Right common carotid artery plus branches (tissue), 1 donor: ENCODE data around the gene RAG2.

GRCh38 chr11:35157991-35159205 lies 19.4 kb downstream of the CD44 start:
- PRO-cap: unidirectional peak, minus-strand start at chr11:35158652

GRCh38 chr11:35160208-35160763 lies 21.3 kb downstream of the CD44 start:
- PRO-cap: no peak

DNA sequence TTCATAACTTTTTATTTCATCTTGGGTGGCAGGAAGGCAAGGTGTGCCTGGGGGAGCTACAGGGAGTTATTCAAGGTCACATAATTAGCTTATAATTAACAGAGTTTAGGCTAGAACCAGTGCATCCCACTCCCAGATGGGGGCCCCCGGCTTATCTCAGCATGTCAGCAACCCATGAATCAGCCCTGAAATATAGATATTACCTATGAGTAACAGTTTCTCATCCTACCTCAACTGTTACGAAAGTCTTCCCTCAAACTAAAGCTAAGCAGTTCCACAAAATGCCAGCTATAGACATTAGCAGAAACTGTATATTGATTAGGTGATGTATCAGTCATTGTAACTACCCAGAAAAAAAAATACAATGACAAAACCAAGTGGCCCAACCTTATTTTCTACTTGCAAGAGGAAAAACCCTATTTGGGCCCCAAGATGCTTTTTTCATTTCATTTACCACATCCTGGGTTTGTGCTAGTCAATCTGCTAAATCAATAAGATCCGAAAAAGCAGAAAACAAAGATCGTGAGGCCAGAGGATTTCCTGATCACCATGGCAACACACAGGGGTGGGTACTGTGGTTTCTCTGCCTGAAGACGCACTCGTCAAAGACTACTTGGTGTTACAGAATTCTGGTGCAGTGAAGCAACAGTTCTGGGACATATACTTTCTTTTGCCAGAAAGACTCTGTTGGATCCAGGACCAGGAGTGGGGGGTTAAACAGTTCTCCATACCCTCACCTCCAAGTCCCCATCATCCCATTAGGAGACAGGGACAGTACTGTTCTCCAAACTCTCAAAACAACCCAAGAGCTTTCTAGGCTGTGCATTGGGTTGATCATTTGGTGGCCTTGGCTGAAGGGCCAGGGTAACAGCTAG lies 26.9 kb downstream of the CD44 start:
- PRO-cap: bidirectional peak, plus-strand start at position 637 of the sequence, minus-strand start at position 490 of the sequence

DNA sequence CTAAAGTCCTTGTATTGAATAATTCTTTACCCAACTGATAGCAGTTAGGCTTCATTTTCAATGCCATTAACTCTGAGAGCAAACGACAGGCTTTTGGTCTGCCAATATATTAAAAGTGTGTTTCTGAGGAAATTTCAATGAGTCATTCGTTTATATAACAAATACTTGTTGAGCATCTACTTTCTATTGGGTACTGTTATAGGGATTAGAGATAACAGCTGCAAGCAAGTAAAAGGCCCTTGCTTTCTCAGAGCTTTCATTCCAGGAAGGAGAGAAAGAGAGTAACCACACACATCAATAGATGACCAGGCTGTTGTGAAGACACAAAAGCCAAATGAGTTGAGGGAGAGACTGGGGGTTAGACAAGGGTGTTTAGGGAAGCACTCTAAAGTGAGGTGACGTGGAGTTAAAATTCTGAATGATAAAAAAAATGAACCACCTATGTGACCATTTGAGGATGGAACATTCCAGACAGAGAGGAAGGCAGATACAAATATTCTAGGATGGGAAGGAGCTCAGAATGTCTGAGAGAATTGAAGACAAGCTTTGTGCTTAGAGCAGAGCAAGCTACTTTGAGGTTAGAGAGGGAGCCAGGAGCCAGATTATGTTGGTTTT lies 35.8 kb downstream of the CD44 start:
- PRO-cap: no peak

GRCh38 chr11:35176379-35176922 lies 37.5 kb downstream of the CD44 start:
- PRO-cap: no peak

DNA sequence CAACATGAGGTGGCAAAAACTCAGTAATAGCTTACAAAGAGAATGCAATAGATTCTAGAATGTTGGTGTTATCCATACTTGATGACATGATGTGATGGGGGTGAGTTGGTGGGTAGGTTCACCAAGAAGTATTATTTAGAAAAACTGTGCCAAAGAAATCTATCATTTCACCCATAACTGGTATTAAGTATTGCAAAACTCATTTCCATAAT lies 39.6 kb downstream of the CD44 start:
- PRO-cap: no peak

- PRO-cap: no peak
These were observed 53.7 kb downstream of the CD44 start for GRCh38 chr11:35192289-35193529.

DNA sequence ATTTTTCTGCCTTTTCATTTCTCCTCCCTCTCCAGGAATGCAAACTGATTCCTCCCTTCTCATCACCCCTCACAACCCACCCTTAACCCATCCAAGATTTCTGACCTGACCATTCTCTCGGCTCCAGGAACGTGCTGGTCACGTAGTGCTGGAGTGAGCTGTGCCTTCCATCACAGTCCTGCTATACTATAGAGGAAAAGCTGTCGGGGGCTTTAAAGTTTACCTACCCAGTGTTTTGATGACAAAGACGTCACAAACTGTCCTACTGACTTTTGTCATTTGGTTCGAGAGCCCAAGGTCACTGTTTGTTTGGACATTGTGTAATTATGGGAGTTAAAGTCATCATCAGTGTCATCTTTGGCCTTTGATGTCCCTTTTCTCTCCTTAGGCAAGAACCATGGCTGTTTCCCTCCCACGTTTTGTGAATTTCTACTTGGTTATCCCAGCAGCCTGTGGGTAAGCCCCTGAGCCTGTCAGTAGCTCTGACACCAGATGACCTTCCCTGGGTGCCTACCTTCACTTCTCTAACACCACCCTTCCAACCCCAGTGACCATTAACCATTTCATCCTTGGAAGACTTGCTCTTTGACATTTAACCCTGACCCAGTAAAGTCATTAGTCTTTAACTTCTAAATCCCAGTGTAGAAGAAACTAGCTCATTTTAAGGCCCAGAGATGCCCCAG lies 59.3 kb downstream of the SLC1A2 start:
- PRO-cap: no peak

GRCh38 chr11:35367549-35368051 lies 51.8 kb downstream of the SLC1A2 start:
- PRO-cap: no peak

- PRO-cap: no peak
These were observed 2.2 kb downstream of the PAMR1 start for GRCh38 chr11:35523148-35523775.

GRCh38 chr11:36091158-36091636 lies 147.3 kb downstream of the LDLRAD3 start:
- PRO-cap: no peak

GRCh38 chr11:36380576-36381088 lies 84.5 kb downstream of the PRR5L start:
- PRO-cap: no peak

DNA sequence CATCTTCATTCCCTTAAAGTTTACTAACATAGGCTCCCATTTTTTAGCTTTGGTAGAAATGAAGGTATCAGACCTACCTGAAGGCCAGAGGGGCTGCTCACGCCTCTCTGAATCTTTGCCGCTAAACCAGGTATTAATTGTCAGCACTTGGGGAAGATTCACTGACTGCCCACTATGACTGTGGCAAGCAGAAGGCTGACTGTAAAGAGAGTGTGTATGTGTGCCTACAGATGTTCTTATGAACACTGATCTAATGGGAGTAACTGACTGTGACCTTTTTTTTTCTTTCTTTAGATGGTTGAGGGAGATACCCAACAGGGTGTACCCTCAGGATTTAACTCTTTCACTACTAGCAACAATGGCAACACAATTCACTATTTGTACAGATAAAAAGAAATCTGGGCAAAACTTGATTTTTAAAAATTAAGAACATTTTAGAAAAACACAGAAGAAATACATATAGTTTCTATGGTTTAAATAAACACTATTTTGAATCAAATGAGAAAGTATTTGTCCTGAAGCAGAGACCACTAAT lies at the start of gene RAG2:
Gene RAG2, minus strand, starts transcription at position 212 of the 535 bp plus-strand sequence.
- PRO-cap: no peak

DNA sequence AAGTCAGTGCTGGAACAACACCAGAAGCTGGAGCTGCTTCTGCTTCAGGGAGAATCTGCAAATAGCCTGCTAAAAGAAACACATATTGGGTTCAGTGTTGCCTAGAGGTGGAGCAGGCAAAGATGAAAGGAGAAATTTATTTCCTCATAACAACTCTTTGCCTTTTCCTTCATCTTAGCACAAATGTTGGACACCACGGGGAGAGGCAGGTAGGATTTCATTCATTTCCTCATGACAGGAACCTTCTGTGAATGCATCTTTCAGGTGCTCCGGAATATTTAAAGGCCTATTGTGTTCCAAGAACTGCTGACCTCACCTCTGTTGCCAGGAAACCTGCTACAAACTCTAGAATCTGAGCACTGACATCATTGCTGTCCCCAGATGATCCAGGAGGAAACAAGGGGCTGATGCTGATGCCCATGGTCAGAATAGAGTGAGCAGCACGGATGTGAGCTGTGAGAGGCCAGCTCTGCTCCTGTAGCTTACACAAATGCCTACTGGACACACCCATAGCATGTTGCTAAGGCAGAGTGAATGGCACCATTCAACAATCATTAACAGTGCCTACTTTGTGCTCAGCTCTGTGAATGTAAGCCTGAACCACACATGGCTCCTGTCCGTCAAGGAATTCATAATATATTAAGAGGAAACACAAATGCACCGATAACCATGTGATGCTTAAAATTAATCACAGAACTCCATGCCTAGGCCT lies 276.8 kb upstream of the API5 start:
- PRO-cap: no peak

DNA sequence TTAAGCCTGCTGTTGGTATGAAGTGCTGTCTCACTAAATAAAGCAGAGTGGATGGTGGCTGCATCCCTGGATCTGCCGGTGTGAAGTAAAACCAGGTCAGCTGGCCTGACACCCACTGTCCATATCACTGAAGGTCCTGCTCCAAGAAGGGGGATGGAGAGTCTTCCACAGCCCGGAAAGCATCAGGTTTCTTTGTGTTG lies 121.7 kb upstream of the HSD17B12 start:
- PRO-cap: no peak

DNA sequence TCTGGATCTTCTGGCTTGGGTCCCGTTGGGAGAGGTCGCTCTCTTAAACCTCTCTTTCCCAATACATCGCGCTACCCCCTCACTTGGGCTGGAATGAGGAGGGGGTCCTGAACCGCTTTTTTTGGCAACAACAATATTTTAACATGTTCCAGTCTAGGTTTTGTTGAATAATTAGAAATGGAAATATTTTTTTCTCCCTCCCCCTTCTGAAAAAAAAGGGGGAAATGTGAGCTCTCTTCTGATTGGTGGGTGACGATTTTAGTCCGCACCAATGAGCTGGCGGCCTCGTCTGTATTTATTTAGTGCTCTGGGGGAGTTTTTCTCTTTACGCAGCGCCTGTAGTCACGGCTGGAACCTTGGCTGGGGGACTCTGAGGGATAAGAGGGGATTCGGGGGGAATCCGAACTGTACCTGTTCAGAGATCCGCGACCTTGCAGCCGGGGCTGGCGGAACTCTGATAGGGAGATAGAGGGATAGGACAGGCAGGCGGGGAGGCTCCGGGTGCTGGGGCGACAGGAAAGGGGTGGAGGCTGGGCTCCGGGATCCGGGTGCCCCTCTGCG lies 99.9 kb upstream of the HSD17B12 start:
- PRO-cap: no peak

GRCh38 chr11:43681231-43681468 lies 612 bp downstream of the HSD17B12 start:
- PRO-cap: bidirectional peak, plus-strand start at chr11:43681302, minus-strand start at chr11:43681030; unidirectional peak, plus-strand start at chr11:43681283; unidirectional peak, minus-strand start at chr11:43681341

DNA sequence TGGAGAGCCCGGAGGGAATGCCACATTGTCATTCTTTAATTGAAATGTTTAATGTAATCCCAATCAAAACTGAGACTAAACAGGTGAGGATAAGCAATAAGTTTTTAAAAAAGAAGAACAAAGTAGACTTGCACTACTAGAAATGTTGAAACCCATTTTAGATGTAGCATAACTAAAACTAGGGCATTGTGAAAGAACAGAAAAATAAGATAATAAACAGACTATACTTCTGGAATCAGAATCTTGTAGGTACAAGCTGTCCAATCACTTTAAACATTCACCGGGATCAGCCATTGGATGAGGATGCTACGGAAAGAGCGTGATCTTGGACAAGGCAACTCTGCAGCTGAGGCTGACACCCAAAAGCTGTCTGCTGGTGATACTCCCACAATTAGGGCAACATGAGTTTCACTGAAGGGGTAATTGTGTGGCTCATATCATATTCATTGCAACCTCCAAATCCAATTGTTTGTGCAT lies 86.3 kb upstream of the ALKBH3 start:
- PRO-cap: no peak

GRCh38 chr11:43808088-43808373 lies 72.6 kb upstream of the ALKBH3 start:
- PRO-cap: no peak

DNA sequence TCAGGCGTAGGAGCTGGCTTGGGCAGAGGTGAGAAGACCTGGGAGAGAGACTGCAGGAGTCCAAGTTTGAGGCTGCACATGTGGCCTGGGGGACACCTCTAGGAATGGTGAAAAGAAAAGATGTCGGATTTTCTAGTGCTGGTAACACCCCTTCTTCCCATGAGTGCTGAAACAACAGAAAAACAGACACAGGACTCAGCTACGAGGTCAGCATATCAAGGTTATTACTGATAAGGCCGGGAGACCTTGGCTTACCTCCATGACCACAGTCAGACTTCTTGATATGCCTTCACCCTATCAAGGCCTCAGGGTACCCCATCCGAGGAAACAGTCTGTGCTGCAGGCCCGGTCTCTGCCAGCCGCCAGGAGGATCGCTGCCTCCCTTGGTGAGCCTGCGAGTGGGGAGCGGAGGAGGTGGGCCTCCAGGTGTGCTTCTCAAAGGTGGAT lies 14.2 kb upstream of the C11orf96 start:
- PRO-cap: no peak